ENCODE measurements around the genes HIGD1C, BIN2 and ATG101.

GRCh38 chr12:50843275-50843702, 563 bp downstream of the TMPRSS12 start:
- PRO-cap = no peak
- RAMPAGE, long total RNA, 3 experiments = no peak in any of the 3 experiments

DNA sequence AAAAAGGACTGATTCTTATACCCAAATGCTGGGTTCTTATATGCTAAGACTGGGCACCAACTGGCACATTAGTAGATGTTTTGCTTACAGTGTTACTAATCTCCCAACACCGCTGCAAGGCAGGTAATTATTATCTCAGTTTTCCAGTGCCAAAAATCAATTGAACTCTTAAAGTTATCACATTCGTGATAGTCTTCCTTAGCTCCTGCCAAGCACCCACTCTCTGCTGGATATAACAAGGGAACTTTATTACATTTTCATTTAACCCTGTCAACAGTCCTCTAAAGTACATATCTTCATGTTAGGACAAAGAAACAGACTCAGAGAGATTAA, 2.6 kb downstream of the METTL7A start:
- PRO-cap = no peak
- RAMPAGE, long total RNA, 3 experiments = no peak in any of the 3 experiments

- PRO-cap = no peak
- RAMPAGE, long total RNA, 3 experiments = no peak in any of the 3 experiments
Observed at GRCh38 chr12:50952351-50952678, at the start of gene HIGD1C. Gene HIGD1C (plus strand): TSS chr12:50952544.

GRCh38 chr12:51245587-51246231, 7.1 kb downstream of the DAZAP2 start:
- PRO-cap = no peak
- RAMPAGE, long total RNA, 3 experiments = no peak in any of the 3 experiments

DNA sequence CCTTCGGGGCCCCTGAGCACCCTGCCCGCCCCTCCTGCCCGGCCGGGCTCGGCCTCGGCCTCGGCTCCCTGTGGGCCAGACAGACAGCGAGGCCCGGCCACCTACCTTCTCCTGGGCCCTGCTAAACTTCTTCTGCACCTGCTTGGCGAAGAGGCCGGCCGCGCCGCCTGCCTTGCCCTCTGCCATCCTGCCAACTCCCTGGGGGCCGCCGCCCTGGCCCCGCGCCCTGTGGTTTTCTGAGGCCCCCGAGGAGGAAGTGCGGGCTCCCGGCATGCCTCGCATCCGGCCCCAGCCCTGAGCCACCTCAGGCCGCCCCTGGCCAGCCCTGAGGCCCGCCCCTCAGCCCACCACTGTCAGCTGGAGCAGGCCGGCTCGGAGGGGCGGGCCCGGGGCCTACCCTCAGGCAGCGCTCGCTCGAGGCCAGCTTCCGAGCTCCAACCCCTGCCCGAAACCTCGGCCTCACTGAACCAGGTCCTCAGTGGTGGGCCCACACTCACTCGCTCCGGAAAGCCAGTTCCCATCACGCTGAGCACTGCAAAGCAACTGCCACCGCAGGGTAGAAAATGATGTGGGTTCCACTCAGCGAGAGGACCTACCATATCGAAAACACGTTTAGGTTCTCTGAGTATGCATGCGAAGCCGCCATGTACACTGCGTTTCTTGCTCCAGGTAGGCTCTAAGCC, at the start of gene BIN2:
Gene BIN2 (minus strand): TSS at position 258 of the 683 bp plus-strand sequence.
- PRO-cap = unidirectional peak, minus-strand start at position 223 of the sequence
- RAMPAGE, long total RNA, 3 experiments = start-site peak on the minus strand in 3 of 3 experiments, centred at positions 204 to 214 of the sequence, 27 to 46 reads per replicate

DNA sequence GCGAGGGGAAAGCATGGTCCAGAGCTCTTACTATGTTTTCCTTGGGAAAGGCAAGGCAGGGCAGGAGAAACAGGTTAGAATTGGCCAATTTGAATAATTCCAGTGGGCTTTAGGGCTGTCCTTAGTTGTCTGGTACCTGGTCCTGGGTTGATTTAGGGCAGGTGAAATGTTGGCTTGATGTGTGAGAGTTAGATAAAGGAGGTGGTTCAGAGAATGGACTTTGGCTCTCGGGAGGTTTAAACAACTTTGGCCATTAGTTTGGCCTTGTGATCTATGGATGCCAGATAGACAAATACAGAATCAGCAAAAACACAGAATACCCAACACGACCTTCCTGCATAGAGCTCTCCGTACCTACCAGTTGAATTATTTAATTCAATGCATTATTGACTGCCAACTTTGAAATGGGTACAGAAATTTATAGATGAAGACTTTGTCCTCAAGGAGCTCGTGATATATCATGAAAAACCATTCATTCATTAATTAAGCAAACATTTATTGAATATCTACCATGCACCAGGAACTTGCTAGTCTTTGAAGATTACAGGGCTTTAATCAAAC, 35.1 kb downstream of the SCN8A start:
- PRO-cap = no peak
- RAMPAGE, long total RNA, 3 experiments = no peak in any of the 3 experiments

DNA sequence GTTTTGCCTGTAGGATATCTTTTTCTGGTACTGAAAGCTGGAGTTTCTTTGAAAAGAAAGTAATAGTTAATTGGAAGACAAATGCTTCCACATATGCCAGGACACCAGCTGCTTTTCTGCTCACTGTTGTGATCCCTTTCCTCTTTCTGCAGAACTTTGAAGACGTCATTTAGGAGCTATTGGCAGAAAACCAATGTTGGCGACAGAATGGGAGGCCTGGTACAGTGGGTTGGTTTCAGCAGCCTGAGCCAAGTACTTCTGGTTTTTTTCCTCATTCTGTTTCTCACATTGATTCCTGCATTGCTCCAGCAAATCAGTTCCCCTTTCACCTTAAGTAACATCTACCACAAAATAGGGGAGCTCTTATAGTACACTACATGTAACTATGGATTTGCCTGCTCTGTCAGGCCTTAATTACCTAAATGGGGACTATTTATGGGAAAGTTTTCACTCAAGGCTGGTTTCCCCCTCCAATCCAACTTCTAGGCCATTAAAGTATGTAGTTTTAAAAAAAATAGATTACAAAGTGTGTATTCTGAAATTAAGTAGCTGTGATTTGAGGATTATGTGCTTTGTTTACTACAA, 63.0 kb downstream of the TMDD1 start:
- PRO-cap = unidirectional peak, minus-strand start at position 118 of the sequence
- RAMPAGE, long total RNA, 3 experiments = no peak in any of the 3 experiments

- PRO-cap = no peak
- RAMPAGE, long total RNA, 3 experiments = no peak in any of the 3 experiments
Observed at GRCh38 chr12:51821365-51821535, 6.5 kb upstream of the TMDD1 start.

DNA sequence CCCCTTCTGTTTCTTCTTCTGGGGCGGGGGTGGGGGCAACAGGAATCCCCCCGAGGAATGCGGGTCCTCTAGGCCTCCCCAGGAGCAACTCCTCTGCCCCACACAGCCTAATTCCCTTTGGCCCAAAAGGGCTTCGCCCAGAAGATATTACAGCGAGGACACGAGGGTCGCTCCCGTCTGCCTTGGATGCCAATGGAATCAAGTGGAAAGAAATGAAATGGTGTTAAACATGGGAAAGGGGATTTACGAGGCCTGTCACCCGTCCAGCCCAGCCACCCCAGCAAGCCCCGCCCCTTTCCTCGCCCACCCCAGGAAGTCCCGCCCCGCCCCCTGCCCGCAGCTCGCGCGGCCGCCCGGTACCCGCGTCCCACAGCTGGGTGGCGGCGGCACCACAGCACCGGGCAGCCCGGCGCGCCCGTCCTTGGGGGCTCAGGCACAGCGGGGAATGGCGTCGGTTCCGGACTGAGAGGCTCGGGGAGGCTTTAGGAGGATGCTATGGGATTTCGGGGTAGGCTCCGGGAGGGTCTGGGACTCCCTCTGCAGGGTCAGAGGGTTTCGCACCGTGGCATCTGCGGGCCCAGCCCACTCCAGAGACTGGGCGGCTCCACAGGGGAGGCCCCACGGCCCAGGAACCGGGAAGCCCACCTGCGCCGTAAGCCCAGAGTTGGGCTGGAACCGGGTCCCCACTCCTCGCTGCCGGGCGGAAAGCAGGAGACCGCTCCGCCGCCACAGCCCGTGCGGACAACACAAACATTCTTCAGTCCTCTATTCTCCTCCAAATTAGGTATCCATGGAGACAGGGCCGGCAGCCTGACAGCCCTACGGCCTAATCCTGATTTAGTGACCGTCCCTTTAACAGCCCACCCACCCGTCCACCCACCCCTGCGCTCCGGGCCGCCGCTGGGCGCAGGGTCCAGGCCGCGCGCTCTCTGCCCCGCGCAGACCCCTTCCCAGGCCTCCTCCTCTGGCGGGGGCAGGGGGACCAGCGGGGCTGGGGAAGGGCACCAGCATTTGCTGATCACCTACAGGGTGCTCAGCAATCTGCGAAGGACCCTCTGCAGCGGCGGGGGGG, 1.5 kb downstream of the FIGNL2 start:
- PRO-cap = bidirectional peak, plus-strand start at position 365 of the sequence, minus-strand start at position 279 of the sequence
- RAMPAGE, long total RNA, 3 experiments = start-site peak on the plus strand in 1 of 3 experiments, centred at position 370 of the sequence, 8 reads per replicate

- PRO-cap = no peak
- RAMPAGE, long total RNA, 3 experiments = no peak in any of the 3 experiments
Observed at GRCh38 chr12:51884794-51885142, 3.1 kb upstream of the ANKRD33 start.

- PRO-cap = no peak
- RAMPAGE, long total RNA, 3 experiments = no peak in any of the 3 experiments
Observed at GRCh38 chr12:51954705-51955331, 3.3 kb downstream of the ACVR1B start.

- PRO-cap = no peak
- RAMPAGE, long total RNA, 3 experiments = no peak in any of the 3 experiments
Observed at GRCh38 chr12:51972420-51972833, 20.9 kb downstream of the ACVR1B start.

DNA sequence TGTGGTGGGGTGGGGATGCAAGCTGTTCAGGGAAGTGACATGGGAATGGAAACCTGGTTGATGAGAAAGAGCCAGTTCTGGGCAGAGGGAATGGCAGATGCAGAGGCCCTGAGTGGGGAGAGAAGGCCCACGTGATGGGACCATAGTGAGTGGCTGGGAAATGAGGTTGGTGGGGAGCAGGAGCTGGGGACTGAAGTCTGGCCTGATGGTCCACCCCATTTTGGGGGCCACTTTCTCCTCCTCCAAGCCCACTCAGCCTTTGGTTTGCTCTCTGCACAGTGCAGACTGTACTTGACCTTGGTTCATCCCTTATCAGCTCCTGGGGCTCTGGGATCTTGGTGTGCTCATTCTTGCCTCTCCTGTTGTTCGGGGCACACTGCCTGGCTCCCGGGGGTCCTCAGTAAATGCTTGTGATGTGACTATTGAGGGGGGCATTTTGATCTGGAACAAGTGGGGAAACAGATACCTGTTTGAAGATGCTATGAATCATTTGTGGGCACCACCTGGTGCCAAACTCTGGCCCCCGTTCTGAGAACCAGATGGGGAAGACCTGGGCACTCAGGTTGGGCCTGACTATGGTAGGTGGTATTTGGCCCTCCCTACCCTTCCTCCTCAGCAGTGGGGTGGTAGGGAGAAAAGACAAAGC, 11.3 kb upstream of the NR4A1 start:
- PRO-cap = no peak
- RAMPAGE, long total RNA, 3 experiments = no peak in any of the 3 experiments

- PRO-cap = no peak
- RAMPAGE, long total RNA, 3 experiments = no peak in any of the 3 experiments
Observed at GRCh38 chr12:52050166-52050329, 1.2 kb upstream of the NR4A1 start.

GRCh38 chr12:52052853-52053116, 1.5 kb downstream of the NR4A1 start:
- PRO-cap = no peak
- RAMPAGE, long total RNA, 3 experiments = no peak in any of the 3 experiments

DNA sequence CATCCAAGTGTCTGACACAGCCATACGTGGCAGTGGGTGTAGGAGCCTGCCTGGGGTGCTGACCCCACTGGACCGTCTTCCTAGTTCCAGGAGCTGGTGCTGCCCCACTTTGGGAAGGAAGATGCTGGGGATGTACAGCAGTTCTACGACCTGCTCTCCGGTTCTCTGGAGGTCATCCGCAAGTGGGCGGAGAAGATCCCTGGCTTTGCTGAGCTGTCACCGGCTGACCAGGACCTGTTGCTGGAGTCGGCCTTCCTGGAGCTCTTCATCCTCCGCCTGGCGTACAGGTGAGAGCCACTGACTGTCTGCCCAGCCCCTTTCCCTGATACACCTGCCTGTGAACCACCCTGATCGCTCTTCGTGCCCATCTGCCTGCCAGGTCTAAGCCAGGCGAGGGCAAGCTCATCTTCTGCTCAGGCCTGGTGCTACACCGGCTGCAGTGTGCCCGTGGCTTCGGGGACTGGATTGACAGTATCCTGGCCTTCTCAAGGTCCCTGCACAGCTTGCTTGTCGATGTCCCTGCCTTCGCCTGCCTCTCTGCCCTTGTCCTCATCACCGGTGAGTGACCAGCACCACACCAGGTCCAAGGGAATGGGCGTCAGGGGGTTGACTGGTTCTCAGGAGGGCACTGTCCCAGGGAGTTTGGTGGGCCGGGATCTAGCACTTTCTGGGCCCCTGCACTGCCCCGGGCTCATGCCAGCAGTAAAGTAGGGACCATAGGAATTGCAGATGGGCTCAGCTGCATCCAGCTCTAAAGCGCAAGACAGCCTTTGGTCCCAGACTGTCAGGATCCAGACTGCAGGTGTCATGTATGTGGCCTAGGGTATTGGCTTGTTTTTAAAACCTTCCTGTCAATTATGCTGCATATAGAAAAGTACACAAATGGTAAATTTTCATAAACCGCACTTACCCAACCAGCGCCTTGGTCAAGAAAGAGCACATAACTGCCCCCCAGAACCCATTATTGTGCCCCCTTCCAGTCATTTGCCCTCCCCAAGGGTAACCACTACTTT, 6.0 kb downstream of the NR4A1 start:
- PRO-cap = no peak
- RAMPAGE, long total RNA, 3 experiments = no peak in any of the 3 experiments

- PRO-cap = bidirectional peak, plus-strand start at chr12:52064345, minus-strand start at chr12:52064219
- RAMPAGE, long total RNA, 3 experiments = no peak in any of the 3 experiments
Observed at GRCh38 chr12:52063587-52064929, 5.7 kb upstream of the ATG101 start.

DNA sequence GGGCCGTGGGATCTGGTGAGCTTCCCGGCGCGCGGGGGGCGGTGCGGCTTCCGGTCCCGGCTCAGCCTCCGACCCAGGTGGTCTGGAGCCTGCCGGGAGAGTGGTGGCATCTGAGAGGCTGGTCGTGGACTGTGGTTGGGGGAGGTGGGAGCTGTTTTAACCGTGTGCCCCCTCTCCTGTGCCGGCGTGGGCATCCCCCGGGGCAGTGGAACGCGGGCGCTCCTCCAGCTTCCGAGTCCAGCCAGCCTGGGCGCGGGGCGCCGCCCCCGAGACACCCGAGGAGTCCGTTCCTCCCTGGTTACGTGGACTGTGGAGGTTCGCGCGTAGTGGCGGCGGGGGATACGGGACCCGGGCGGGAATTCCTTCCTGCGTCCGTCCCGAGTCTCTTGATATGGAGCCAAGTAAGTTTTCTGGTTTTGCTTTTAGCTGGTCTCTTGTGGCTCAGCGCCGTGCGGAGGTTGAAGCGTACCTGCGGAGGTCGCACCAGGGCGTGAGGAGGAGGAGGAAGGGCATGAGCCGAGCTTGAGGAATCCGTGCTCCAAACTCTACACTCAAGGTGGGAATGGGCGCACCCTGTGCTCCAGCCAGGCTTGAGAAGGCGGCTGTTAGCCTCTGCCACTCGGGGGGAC, at the start of gene ATG101:
Gene ATG101 (plus strand): TSS at position 51 of the 629 bp plus-strand sequence.
- PRO-cap = bidirectional peak, plus-strand start at position 76 of the sequence, minus-strand start outside the sequence
- RAMPAGE, long total RNA, 3 experiments = start-site peak on the plus strand in 3 of 3 experiments, centred at positions 53 to 72 of the sequence, 26 to 52 reads per replicate

GRCh38 chr12:52075320-52075943, 4.1 kb upstream of the SMIM41 start:
- PRO-cap = no peak
- RAMPAGE, long total RNA, 3 experiments = no peak in any of the 3 experiments

GRCh38 chr12:52173509-52173973, 18.3 kb downstream of the KRT80 start:
- PRO-cap = no peak
- RAMPAGE, long total RNA, 3 experiments = no peak in any of the 3 experiments